ENCODE measurements around a stretch of chr6.

- PRO-cap = no peak
Observed at GRCh38 chr6:6589182-6589924, 833 bp downstream of the LY86 start.

- PRO-cap = no peak
Observed at GRCh38 chr6:6656288-6656764, 67.8 kb downstream of the LY86 start.

DNA sequence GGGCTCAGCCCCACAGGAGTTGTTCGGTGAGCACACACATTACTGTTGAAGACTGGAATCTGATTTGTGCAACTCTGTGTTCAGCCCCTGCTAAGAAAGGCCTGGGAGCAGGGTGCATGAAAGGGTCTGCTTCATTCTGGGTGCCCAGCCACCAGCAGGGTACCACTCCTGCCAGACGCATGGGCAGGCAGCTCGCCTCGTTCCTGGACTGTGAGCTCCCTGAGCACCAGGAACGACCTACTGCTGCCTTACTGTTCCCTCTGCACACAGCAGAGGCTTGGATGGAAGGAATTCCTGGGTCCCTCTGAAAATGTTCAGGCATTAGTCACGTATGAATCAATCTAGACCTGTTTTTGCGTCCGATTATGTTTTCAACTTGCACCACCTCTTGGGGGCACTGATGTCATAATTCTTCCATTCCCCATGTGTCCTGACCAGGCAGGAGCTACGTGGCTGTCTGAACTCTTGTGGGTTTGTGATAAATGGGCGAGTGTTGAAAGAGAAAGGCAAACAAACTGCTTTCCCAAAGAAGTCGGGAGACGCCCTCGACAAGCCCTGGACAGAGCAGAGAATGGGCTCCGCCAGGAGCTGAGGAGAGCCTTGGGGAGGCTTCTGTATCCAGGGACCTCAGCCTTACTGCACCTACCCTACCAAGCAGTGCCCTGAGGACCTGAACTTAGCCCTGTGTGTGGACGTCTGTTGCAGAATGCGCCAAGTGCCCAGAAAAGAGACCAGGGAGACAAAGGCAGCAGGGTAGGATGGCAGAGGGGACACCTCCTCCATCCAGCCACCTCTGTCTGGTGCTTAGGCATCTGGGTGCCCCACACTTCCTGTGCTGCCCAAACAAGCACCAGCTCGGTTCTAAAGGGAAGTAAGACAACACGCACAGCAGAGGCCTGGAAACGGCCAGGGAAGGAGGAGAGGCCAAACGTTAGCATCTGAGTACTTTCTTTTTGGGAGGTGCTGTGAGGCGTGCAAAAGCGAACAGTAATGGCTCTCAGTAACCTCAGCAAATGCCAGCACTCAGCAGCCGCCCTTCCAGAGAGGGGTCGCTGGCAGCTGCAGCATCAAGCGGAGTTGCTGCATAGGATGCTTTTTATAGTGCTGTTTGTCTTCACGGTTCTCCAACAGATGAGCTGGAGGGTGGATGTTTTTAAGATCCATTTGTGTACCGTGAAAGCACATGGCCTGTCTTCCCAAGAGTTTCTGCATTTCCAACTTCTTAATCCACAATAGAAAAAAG, 124.2 kb downstream of the LY86 start:
- PRO-cap = no peak

GRCh38 chr6:6736619-6737624, 148.4 kb downstream of the LY86 start:
- PRO-cap = no peak

DNA sequence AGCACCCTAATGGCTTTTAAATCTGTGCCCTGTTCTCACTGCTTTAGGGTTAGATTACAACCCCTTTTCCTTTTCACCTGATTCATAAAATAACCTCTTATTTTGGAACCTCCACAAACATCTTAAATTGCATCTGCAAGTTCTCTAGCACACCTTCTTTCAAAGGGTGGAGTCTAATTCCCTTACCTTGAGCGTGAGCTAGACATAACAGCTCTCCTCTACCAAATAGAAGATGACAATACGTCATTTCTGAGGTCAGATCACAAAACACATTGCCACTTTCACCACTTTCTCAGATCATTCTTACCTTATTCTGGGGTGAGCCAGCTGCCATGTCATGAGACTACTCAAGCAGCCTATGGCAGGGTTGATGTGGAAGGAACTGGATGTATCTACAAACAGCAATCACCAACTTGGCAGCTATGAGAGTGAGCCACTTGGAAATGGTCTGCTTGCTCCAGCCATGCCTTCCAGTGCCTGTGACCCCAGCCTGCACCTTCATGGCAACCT, 150.3 kb downstream of the LY86 start:
- PRO-cap = no peak

DNA sequence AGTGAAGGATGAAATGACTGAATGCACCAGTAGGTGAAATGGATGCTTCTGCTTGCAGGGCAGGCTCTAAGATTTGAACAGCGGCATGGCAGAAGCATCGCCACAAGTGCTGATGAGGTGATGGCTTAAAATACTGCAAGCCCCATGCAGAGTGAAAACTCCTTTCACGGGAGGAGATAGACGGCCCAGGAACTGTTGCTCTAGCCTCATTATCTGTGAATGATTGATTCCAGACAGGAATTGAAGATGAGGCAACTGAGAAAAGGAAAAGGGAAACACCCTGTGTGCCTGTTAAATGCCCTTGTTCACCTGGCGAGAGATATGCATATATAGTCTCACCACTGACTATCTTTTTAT, 158.9 kb downstream of the LY86 start:
- PRO-cap = no peak

DNA sequence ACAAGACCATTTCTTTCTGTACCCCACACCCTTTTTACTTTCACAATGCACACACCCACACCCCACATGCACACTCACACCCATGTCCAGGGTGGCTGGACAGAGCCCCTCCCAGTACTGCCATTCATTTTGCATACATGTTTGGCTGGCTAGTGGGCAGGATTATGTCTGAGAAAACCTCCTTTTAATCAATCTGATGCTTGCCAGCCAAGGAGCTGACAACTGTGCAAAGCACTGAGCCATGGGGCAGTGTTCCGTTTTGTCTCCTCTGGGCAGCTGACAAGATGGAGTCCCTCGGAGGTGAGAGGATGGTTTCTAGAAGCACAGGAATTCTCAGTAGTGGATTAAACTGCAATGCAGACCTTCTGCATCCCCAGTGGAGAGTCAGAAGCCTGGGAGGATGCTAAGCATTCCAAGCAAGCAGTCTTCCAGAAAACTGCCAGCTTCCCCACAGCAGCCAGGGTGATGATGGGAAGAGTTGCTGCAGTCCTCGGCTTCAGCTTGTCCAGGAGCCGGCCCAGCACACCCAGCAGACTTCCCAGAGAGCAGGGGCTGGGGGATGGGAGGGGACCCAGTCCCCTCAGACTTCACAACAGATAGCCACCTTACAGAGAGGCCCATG, 163.5 kb downstream of the LY86 start:
- PRO-cap = no peak

DNA sequence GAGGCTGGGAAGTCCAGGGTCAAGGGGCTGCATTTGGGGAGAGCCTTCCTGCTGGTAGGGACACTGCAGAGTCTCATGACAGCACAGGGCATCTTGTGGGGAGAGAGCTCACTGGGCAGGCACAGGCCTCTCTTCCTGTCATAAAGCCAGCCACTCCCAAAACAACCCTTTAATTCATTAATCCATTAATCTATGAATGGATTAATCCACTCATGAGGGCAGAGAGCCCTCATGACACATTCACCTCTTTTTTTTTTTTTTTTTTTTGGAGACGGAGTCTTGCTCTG, 210.5 kb downstream of the LY86 start:
- PRO-cap = no peak

- PRO-cap = no peak
Observed at GRCh38 chr6:6931470-6932096, 176.2 kb upstream of the RREB1 start.

- PRO-cap = no peak
Observed at GRCh38 chr6:6975648-6976197, 132.0 kb upstream of the RREB1 start.

- PRO-cap = no peak
Observed at GRCh38 chr6:7033188-7033665, 74.5 kb upstream of the RREB1 start.

- PRO-cap = no peak
Observed at GRCh38 chr6:7129348-7129789, 21.6 kb downstream of the RREB1 start.

DNA sequence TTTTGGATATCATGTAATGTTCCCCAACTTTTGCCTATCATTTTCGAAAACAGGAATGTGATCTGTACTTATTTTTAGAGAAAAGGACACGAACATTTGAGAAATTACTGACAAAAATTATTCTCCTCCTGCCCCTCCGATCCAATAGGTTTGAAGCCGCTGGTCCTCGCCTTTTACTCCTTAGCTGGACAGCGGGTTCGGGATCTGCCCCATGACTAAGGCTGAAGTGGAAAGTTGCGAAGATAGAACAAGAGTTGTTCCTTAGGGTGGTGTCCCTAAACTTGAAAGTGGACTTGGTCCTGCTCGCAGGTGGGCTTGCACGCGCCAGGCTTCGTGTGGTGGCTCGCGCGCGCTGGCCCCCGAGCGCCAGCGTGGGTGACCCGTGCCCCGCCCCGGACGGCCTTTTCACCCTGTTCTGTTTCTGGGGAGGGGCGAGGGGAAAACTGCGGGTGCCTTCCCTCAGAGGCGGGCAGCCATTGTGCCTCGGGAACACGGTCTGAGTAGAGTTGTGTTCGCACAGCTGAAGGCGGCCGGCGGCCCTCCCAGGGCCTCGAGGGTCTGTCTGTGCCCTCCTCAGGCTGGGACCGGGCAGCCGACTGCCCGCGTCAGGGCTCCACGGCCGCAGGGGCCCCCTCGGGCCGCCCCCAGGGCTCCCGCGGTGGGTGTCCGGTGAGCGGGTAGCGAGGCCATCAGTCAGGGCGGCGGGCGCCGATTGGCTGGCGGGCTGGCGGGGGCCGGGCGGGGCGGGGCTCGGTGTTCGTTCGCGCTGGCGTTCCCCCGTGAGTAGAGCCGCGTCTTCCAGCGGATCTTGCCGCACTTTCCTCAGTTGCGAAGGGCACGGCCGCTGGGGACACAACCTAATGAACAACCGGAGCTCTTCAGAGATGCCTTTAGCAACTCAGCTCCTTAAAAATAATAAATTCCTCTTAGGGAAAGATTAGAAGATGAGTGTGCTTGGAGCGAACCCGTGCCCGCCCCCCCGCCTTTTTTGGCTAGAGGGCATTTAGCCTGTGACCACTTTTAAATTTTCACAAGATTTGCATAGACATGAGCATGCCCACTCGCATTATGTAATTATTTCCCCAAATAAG, 33.1 kb downstream of the RREB1 start:
- PRO-cap = bidirectional peak, plus-strand start at position 825 of the sequence, minus-strand start at position 598 of the sequence; bidirectional peak, plus-strand start at position 1,033 of the sequence, minus-strand start at position 994 of the sequence

- PRO-cap = no peak
Observed at GRCh38 chr6:7164467-7165616, 57.1 kb downstream of the RREB1 start.

- PRO-cap = no peak
Observed at GRCh38 chr6:7246312-7247438, 66.3 kb downstream of the SSR1 start.

DNA sequence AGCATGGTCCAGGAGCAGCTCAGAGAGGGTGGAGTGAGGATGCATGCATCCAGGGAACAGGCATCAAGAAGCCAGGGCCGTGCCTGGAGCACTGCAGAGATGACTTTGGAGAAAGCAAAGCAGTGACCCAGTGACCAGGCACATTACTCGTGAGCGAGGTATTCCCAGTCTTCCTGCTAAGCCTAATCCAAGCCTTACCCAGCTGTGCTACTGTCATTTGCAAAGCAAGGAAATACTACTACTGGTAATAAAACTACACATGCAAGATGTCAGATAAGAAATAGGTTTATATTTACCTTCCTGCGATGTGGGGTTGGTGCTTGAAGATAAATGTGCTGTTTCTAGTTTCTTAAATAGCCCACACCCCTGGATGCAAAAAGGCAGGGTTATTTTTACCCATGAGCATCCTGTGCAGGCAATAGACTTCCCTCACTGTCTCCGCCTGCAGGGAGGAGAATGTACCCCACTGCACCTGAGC, 62.9 kb downstream of the SSR1 start:
- PRO-cap = no peak

DNA sequence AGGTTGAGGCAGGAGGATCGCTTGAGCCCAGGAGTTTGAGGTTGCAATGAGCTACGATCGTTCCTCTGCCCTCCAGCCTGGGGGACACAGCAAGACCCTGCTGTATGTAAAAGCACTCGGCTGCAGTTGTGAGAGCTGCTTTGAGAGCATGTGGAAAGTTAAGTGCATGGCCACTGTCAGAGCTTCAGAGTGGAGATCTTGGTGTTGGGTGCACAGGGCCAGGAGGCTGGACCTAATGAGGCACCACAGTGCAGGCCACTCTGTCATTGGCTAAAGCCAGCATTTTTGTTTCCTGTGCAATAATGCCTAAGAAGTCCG, 60.7 kb downstream of the SSR1 start:
- PRO-cap = no peak

GRCh38 chr6:7289430-7290074, 23.4 kb downstream of the SSR1 start:
- PRO-cap = no peak

DNA sequence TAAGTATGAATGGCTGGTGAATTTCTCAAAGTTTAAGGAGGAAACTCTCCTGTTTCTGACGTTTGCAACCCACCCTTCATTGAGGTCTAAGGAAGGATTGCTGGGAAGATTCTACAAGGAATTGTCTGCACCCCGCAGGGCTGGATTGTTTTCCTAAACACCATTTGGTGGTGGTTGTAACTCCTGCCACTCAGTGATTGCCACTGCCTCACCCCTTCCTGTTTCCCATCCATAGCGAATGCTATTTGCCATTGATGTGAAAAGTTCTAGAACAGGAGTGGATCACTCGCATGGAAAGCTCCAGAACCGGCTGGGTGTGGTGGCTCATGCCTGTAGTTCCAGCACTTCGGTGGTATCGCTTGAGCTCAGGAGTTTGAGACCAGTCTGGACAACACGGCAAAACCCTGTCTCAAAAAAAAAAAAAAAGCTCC, 8.6 kb upstream of the DSP start:
- PRO-cap = no peak

- PRO-cap = no peak
Observed at GRCh38 chr6:7543849-7544908, 2.7 kb downstream of the DSP start.

All from ascending aorta (tissue), 1 donor.